SK-N-MC (cell line): ENCODE measurements around the genes IL22, MDM1 and NUP107.

DNA sequence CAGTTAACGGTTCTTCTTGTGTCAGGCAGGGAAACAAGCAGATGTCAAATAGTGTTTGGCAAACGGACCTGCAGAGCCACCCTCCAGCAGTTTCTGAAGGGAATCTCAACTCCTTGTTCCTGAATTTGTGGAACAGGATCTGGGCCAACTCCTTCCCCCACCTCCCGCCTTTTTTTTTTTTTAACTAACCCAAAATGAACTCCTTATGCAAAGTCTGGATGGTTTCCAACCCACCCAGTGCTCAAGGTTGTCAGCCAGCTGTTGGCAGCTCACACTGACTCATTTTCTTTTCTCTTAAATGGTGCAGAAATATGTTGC is 187.4 kb downstream of the CAND1 start:
- RRBS: no CpG with 5 or more reads among the region's 3 CpGs

DNA sequence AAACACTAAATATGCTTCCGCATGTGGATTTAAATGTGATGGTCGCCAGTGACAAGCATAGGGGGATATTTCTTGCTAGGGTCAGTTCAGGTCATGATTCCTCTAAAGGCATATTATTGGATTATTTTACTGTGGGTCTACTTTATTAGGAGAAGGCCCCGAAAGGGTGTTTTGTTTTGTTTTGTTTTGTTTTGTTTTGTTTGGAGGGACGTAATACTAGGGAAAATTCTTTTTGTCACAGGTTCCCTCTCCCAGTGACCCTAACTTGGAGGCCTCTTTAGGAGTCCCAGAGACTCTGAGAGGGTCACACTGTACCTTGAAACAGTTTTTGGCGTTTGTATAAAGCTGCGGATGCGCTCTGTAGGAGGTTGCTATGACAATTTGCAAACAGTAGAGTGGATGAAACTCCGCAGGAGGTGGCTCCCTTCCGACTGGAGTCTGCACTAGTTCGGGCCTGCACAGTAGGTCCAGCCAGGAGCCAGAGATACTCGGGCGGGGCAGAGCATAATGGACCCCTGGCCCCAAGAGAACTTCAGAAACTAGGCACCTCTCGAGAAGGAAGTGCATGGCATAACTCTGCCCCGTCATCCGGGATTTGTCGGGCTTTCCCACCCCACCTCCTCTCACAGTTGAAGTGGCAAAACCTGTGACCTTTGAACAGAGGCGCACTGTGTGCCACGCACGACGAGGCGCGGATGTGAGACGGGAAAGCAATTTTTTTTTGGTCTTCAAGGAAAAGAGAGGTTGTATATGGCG is 1.3 kb upstream of the DYRK2 start:
- RRBS: no CpG with 5 or more reads among the region's 24 CpGs

- RRBS: under 1% methylated on average over 61 of the region's 86 CpGs
Observed at GRCh38 chr12:67648858-67649460, 414 bp downstream of the DYRK2 start.

DNA sequence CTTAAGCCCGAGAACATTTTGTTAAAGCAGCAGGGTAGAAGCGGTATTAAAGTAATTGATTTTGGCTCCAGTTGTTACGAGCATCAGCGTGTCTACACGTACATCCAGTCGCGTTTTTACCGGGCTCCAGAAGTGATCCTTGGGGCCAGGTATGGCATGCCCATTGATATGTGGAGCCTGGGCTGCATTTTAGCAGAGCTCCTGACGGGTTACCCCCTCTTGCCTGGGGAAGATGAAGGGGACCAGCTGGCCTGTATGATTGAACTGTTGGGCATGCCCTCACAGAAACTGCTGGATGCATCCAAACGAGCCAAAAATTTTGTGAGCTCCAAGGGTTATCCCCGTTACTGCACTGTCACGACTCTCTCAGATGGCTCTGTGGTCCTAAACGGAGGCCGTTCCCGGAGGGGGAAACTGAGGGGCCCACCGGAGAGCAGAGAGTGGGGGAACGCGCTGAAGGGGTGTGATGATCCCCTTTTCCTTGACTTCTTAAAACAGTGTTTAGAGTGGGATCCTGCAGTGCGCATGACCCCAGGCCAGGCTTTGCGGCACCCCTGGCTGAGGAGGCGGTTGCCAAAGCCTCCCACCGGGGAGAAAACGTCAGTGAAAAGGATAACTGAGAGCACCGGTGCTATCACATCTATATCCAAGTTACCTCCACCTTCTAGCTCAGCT is 9.5 kb downstream of the DYRK2 start:
- RRBS: no CpG with 5 or more reads among the region's 24 CpGs

GRCh38 chr12:67689328-67689751 is 40.8 kb downstream of the DYRK2 start:
- RRBS: no CpG with 5 or more reads among the region's 1 CpG

DNA sequence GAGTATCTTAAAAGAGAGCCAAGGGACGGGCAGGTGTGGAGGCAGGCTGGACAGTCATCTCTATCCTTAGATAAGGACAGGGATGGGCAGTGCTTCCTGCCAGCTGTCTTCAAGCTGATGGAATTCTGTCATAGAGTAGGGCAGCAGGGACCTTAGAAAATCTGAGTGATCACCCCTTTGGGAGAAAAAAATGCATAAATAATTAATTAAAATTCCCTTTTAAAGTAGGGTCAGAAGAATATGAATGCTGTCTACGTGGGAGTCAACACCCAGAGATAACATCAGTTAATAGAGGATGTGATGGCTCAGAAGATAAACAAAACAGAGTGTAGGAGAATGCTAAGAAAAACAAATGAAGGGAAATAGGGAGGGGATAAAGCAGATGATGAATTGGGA is 57.3 kb downstream of the DYRK2 start:
- RRBS: no CpG with 5 or more reads among the region's 2 CpGs

- RRBS: no CpG with 5 or more reads among the region's 1 CpG
Observed at GRCh38 chr12:68241085-68241392, 12.4 kb downstream of the IL22 start.

DNA sequence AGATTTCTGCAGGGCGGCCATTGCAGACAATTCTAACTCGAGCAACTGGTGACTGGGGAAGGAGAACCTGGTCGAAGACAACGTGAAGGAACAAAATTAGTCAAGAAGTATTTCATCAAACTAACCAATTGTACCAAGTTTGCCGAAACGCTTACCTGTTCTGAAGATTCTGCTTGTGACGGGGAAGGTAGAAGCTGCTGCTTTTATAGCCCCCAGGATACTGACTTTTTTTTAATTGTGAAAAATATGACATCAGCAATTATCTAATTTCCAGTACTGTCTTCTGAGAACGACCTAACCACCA is at the start of gene IL22:
Gene IL22, minus strand, starts transcription at position 177 of the 304 bp plus-strand sequence.
- RRBS: no CpG with 5 or more reads among the region's 8 CpGs

DNA sequence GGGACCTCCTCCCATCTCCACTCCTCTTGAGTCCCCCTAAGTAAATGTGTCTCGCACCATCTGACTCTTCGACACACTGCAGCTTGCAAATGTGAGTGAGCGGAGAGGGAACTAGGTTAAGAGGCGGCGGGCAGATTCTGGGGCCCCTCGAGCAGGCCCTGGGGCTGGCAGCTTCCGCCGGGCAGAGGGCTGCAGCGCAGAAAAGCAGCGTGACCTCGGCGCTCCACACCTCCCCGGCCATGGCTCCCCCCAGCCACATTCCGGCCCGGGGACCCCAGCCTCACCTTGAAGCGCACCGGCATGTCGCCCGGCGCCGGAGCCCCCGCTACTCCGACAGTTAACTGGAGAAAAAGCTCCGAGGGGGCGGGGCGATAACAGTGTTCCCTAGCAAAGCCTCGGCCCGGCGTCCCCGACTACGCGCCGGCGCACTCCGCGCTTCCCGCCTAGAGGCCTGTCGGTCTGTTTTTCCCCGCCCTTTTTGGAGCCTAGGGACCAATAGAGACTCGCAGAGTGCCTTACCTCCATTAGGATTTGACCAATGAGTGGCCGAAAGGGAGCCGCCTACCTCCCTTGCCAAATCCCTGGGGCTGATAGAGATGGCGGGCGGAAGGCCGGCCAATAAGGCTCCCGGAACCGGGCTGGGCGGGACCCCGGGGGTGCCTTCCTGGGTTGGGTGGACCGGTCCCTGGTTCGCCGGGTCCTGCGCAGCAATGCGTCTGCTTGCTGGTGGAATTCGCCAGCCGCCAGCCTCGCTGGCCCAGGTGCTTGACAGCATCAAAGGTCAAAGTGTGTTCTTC is at the start of gene MDM1:
Gene MDM1, minus strand, starts transcription at position 419 of the 797 bp plus-strand sequence.
- RRBS: 1% methylated on average over 12 of the region's 57 CpGs

DNA sequence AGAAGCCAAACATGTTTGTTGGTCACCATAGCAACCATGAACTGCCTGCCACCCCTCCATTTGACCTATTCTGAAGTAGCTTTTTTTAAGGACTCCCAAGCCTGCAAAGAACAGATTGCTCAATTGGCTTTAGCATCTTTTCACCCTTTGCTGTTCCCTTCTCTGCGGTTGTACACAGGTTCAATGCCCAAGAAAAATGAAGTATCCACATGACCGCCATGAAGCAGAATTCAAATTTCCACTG is 35.9 kb upstream of the MDM1 start:
- RRBS: no CpG with 5 or more reads among the region's 2 CpGs

GRCh38 chr12:68450788-68451936 is 119.0 kb upstream of the MDM1 start:
- RRBS: no CpG with 5 or more reads among the region's 6 CpGs

- RRBS: no CpG with 5 or more reads among the region's 6 CpGs
Observed at GRCh38 chr12:68591537-68592252, 19.0 kb upstream of the RAP1B start.

DNA sequence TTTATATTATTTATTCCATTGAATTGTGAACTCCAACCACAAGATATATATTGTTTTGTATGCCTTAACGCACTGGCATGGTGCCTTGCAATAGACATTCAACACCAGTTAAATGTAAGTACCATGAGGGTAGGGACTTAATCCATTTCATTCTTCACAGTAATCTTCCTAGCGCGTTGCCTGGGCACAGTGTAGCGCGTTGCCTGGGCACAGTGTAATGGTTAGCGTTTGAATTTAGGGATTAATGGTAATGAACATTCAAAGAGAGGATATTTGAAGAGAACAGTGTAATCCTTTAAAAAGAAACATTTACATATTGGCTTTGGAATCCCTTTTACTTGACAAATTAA is 2.8 kb downstream of the RAP1B start:
- RRBS: no CpG with 5 or more reads among the region's 6 CpGs

- RRBS: no CpG with 5 or more reads among the region's 2 CpGs
Observed at GRCh38 chr12:68628788-68629373, 18.2 kb downstream of the RAP1B start.

DNA sequence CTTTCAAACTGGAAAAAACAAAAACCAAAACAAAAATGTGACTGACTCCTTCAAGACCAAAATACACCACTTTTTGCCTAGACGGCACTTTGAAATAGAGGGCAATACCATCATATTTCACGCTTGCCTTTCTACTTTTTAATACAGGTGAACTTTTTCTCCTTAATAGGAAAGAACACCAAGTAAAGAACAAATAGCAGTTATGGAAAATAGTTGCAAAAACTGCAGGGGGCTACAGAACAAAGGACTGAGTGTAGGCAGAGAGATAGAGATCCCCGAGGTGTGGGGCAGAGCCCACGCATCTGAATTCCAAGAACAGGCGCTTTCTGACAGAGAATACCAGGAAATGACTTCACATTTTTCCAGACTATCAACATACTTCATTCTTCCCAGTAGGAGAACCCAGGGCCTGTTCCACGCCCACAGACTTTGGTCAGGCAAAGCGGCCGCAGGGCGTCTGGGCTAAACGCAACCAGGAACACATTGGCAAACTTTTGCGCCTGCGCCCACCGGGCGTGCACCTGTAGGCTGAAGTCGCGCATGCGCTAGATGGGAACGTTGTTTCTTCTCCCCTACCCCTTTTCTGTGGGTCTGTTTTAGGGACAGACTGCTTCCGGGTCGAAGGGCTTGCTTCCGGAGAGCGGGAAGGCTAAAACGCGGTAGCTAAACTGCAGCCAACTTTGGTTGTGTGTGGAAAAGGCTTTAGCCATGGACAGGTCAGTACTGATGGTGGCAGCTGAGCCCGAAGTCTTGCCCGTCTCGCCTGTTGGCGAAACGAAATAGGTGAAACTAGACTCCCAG is at the start of gene NUP107:
Gene NUP107, plus strand, starts transcription at position 621 of the 801 bp plus-strand sequence.
- RRBS: under 1% methylated on average over 6 of the region's 29 CpGs

DNA sequence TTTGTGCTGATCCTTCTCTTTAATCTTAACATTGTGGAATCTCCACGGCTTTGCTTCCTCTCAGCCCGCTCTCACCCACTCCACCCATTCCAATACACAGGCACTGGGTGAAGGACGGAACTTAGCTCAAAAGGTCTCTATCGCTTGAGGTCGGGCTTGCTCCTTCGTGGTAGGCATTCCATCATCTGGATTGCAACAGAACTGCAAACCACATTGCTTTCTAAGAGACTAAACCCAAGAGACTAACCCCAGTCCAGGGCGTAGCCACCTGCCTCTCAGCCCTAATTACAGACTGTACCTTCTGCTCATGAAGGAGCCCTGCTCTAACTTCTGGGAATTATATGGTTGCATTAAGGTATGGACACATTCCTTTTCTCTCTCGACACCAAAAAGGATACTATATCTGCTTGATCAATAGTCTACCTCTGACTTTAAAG is 23.9 kb upstream of the MDM2 start:
- RRBS: no CpG with 5 or more reads among the region's 8 CpGs

GRCh38 chr12:68828343-68829110 is 20.6 kb downstream of the MDM2 start:
- RRBS: no CpG with 5 or more reads among the region's 10 CpGs

DNA sequence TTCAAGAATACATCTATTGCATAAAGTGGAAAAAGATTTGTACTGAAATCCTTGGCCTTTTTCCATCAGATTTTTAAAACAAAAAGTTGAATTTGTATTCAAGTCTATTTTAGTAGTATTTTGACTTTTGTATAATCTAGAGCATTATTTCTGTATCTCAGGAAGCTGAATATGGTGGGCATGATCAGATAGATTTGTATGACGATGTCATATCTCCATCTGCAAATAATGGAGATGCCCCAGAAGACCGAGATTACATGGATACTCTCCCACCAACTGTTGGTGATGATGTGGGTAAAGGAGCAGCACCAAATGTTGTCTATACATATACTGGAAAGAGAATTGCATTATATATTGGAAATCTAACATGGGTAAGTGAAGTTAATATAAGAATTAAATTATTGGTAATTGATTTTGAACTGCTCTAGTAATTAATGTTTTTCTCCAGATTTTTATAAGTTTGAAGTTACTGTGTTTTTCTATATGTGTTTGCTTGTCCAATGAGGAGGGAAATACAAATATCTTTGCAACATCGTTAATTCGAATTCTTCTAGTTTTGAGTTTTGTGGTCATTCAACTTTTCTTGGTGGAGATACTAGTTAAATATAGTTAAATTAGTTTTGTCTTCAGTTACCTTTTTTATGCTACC is 11.7 kb downstream of the CPSF6 start:
- RRBS: no CpG with 5 or more reads among the region's 4 CpGs

DNA sequence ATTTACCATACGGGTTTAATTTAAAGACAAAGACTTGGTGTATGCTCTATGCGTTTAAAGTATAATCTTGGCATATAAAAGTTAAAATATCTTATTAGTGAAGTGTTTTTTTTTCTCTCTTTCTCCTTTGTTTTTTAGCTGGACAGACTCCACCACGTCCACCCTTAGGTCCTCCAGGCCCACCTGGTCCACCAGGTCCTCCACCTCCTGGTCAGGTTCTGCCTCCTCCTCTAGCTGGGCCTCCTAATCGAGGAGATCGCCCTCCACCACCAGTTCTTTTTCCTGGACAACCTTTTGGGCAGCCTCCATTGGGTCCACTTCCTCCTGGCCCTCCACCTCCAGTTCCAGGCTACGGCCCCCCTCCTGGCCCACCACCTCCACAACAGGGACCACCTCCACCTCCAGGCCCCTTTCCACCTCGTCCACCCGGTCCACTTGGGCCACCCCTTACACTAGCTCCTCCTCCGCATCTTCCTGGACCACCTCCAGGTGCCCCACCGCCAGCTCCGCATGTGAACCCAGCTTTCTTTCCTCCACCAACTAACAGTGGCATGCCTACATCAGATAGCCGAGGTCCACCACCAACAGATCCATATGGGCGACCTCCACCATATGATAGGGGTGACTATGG is 19.2 kb downstream of the CPSF6 start:
- RRBS: no CpG with 5 or more reads among the region's 13 CpGs

GRCh38 chr12:69431002-69431926 is 38.9 kb upstream of the FRS2 start:
- RRBS: no CpG with 5 or more reads among the region's 12 CpGs